SJSA1 (cell line): ENCODE data around the genes BAIAP2 and CEP131.

GRCh38 chr17:81034343-81035772 is at the start of gene BAIAP2:
BAIAP2 (plus strand) TSS chr17:81035151.
- RAMPAGE, long total RNA: start-site peak on the plus strand at chr17:81035144-81035153, 77 and 29 reads in 2 replicates

- RAMPAGE, long total RNA: no peak
These were observed 18.0 kb downstream of the BAIAP2 start for GRCh38 chr17:81052557-81053648.

DNA sequence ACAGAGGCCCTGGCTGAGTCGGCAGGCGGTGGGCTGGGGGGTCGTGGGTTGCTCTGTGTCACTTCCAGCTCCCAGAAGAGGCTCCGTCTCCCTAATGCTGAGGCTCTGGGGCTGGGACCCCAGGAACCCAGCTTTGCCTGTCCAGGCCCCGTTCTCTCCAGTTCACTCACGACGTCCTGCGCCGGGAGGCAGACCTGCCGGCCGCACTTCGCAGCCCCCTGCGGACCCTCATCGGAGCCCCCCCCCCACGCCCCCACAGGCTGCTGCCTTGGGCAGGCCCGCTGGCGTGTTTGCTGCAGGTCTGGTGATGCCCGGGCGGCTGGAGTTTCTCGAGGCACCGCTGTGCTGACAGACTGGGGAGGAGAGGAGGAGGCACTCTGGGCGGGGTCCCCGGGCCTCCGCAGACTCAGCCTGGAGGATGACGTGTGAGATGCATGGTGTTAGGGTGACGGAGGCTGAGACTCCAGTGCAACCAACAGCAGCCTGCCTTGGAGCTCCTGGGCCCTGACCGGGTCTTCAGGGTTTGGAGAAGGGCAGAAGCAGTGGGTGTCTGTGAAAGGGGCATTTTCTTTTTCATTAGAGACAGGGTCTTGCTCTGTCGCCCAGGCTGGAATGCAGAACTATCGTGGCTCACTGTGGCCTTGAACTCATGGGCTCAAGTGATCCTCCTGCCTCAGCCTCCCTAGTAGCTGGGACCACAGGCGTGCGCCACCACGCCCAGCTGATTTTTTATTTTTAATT is 24.1 kb downstream of the BAIAP2 start:
- RAMPAGE, long total RNA: no peak

GRCh38 chr17:81082715-81083710 is 48.1 kb downstream of the BAIAP2 start:
- RAMPAGE, long total RNA: no peak

DNA sequence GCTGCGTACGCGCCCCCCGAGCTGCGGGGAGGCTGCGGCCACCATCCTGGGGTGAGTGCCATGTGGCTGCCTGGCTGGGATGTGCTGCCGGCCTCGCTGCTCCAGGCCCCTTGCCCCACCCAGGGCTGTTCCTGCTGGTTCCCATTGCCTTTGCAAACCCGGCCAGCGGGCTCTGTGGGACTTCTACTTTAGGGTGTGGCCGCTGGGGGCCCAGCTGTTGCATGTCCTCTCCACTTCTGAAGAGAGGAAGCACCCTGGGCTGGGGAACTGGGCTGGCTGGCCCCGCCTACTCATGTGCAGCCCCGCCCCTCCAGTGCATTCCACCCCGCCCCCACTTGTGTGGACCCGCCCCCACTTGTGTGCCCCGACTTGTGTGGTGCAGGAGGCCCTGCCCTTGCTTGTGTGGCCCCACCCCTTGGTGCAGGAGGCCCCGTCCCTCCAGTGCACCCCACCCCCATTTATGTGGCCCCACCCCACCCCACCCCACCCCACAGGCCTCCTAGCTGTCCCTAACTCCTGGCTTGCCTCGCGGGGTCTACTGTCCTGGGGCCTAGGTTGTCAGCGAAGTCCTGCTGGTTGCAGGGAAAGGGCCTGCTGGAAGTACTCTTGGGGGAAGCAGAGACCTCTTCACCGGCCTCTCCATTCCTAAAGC is 55.9 kb downstream of the BAIAP2 start:
- RAMPAGE, long total RNA: no peak

DNA sequence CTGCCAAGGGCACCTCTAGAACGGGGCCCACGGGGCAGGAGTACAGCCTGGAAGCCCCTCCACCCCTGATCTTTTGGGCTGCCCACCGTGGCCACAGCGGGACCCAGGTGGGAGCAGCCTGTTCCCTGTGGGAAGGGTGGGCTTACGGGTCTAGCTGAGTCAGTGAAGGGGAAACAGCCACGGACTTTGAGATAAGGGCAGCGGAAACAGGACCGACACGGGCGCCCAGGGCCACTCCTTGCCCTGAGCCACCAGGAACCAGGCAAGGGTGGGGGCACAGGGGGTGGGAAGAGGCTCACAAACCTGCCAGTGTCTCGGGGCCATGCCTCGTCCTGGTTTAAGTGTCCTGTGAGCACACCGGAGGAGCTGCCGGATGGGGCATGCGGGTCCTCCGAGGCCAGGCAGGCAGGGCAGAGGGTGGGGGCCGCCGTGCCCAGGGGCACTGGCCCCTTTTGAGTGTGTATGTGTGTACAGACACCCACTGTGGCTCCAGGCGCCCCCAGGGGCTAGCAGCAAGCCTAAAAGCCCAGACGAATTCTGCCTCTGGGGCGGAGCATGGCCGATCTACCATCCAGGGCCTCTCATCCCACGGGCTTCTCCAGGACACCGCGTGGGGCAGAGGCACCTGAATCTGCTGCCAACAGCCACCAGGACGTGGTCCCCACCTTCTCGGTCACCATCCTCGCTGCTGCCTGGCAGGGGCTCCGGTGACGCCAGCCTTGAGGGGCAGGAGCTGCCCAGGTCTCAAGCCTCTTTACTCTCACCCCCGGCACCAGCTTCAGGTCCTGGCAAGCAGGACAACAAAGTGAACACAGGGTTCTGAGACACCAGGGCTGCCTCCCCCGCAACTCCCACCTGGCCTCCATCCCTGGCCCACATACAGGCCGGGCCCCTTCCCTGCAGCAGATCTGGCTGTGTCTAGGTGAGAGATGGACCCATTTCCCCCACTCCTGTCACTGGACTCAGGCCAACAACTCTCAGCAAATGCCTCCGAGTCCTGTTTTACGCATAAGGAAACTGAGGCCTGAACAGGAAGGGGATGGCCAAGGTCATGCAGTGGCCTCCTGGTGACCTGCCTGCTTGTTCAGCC is 47.3 kb upstream of the PVALEF start:
- RAMPAGE, long total RNA: no peak

DNA sequence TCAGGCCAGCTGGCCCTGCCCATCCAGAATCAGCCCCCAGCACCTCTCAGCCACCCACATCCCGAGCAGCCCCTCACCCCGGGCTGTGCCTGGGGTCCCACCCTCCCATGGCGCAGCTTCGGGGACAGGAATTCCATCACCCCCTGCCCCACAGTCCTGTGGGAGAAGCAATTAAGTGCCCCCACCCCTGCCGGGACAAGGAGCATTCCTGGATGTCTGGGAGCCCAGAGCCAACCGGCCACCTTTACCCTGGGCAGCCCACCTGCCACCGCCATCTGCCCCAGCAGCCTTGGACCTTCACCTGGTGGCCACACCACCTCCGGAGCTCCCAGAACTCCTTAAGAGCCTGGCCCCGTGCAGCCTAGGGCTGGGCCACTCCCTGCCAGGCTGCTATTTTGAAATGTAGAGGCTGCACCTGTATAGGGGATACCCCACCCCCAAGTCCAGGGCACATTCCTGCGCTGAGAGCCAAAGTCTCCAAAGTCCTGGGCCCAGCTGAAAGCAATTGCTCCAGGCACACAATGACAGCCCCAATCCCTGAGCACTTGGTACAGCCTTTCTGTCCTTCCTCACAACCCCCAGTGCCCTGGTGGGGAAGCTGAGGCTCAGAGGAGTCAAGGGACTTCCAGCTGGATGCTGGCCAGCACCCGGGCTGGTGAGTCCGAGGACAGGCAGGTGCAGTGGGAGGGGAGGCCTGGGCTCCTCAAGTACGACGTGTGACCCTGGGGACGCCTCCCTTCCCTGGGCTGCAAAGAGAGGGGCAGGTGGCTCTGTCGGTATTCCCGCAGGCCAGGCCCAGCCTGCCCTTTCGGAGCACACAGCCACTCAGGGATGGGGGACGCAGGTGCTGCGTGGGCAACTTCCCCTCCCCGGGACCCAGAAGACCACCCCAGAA is 33.4 kb upstream of the PVALEF start:
- RAMPAGE, long total RNA: no peak

GRCh38 chr17:81165599-81166063 is 324 bp downstream of the PVALEF start:
- RAMPAGE, long total RNA: no peak

- RAMPAGE, long total RNA: no peak
These were observed 24.8 kb upstream of the AATK start for GRCh38 chr17:81190409-81191625.

DNA sequence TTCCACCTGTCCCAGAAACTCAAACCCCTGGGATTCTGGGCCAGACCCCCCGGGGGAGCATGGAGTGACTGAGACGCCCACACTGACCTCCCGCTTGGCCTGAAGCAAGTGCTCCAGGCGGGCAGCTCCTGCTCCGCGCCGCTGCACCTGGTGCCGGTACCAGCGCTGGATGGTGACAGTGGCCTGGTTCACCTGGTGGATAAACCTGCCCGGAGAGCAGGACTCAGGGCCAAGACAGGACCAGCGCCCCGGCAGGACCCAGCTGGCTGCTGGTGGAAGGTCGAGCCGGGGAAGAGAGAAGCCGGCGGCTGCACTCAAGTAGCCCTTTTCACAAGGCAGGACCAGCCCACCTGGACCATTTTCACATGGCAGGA is 22.5 kb downstream of the CEP131 start:
- RAMPAGE, long total RNA: no peak

DNA sequence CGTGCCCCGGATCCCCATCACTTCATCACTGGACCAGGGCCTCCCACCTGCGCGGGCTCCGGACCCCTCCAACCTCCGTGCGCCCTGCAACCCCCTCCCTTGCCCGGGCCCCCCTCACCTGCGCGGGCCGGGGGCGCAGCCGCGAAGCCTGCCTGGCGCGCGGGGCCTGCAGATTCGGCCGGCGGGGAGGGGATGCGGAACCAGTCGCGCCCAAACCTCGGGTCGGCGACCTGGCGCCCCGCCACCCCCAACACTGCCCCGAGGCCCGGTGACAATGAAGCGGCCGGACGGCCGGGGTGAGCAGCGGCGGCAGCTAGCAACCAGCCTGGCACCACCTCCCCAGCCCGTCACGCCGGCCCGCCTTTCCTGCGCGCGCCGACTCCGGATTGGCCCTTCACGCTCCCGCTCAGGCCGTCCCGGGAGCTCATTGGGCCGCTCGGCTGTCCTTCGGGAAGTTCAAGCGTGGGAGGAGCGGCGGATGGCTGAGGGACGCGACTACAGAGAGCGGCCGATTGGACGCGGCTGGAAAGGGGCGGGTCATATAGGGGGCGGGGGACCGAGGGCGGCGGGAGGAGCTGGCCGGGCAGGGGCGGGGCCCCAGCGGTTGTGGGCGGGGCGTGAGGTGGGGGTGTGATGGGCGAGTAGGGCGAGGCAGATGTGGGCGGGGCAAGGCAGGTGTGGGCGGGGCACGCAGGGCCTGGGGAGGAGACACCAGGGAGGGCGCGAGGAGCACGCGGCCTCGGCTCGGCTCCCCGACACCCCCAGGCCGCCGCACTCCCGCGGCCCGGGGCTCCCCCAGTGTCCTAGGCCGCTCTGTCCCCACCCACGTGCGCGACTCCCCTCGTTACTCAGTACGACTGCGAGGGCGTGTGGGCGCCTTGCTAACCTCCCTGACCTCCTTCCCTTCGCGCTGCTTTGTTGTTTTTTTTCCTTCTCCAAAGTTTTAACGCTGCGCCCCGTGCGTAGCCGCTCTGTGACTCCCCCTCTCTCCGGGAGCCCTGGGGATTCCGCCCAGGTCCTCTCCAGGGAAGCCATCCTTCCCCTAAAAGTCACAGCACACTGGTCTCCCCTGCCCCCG is at the start of gene CEP131:
Gene CEP131 (minus strand): TSS at position 315 of the 1,078 bp plus-strand sequence.
- RAMPAGE, long total RNA: no peak

DNA sequence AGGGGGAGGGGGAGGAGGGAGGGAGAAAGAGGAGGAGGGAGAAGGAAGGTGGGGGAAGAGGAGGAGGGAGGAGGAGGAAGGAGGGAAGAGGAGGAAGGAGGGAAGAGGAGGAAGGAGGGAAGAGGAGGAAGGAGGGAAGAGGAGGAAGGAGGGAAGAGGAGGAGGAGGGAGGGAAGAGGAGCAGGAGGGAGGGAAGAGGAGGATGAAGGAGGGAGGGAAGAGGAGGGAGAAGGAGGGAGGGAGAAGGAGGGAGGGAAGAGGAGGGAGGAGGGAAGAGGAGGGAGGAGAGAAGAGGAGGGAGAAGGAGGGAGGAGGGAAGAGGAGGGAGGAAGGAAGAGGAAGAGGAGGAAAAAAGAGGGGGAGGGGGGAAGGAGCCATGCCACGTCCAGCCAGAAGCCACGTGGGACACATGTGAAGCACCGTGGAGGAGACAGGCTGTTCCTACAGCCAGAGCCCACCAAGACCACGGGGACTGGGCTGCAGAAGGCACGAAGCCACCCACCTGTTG is 10.1 kb downstream of the NDUFAF8 start:
- RAMPAGE, long total RNA: no peak

DNA sequence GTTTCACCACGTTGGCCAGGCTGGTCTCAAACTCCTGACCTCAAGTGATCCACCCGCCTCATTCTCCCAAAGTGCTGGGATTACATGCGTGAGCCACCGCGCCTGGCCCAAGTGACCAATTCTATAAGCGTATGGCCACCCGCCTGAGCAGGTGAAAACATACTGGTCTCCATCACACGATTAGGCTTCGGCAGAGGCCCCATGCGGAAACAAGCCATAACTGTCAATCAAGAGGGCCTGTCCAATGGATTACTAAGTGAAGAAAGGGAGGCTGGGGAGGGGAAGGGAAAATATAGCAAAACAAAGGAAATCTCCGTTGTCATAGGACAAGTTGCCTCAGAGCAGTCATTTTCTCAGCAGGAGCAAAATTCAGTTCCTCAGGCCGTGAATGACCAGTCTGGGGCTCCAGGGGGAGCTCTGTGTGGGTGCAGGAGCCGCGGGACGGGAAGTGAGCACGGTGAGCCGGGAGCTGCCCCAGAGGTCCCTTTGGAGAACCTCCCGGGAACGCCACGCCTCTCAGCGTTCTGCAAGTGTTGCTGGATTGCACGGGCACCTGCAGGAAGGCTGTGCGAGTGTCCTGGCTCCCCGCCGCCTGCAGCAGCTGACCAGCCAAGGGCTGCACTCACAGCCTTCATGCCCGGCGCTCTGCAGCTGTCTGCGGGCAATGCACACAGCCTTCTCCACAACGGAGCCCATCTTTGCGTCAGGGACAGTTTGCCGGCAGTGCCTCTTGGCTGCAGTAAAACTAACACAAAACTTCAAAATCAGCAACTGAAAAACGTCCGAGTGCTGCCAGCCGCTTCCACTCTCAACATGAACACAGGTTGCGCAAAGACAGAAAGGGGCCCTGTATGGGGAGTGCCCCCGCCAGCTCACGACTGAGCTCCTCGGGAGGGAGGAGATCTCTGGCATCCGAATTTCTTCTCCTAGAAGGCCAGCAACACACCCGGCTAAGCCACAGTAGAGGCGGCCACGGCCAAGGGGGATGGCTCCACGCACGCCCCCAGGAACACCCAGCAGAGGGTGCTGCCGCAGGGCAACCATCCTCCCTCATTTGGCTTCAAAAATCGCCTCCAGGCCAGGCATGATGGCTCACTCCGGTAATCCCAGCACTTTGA is 15.9 kb downstream of the NDUFAF8 start:
- RAMPAGE, long total RNA: no peak

DNA sequence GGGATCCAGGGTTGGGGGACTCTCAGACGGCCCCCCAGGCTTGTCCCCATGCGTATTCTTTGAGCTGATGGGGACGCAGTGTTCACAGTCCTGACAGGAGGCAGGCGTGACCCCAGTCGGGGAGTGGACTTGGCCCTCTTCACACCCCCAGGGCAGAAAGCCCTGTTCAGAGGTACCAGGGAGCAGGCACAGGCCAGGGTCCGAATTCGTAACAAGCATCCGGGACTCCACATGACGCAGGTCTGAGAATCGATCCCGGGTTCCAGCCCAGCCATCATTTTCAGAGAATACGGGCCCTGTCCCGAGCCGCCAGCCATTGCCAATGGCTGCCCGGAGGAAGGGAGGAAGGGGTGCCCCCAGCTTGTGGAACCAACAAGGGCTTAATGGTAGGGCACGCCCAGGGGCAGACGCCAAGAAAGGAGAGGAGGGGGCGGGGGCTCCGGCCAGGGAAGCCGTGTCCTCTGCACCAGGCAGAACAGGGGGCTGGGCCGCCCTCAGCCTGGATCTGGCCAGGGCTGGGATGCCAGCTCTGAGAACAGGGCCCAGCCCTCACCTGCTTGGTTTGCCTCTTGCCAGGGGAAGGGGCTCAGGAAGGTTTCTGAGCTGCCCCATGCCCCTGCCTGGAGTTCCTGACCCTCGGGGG is 35.6 kb upstream of the SLC38A10 start:
- RAMPAGE, long total RNA: no peak

- RAMPAGE, long total RNA: no peak
These were observed 4.2 kb upstream of the BAHCC1 start for GRCh38 chr17:81390746-81391778.

- RAMPAGE, long total RNA: no peak
These were observed 8.5 kb downstream of the BAHCC1 start for GRCh38 chr17:81403460-81404484.

- RAMPAGE, long total RNA: no peak
These were observed 31.7 kb downstream of the BAHCC1 start for GRCh38 chr17:81426820-81427554.

DNA sequence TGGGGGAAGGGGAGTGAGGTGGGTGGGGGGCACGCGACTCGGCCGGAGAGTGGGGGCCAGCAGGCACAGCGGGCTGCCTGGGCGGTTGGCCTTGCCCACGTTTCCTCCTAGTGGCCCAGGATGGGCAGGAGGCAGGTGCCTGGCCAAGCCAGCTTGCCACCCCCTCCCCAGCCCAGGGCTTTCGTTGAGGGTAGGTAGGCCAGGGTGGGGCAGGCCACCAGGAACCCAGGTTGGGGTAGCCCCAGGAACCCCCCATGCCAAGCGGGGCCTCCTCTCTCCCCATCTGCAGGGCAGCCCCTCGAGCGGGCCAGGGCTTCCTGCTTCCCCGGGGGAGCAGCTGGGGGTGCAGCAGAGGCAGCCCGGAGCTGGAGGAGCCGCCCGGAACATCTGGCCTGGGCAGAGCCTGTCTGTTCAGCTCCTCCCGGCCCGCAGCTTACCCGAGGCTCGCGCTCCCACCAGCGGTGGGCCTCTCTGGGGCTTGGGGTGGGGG is 34.4 kb downstream of the BAHCC1 start:
- RAMPAGE, long total RNA: no peak

DNA sequence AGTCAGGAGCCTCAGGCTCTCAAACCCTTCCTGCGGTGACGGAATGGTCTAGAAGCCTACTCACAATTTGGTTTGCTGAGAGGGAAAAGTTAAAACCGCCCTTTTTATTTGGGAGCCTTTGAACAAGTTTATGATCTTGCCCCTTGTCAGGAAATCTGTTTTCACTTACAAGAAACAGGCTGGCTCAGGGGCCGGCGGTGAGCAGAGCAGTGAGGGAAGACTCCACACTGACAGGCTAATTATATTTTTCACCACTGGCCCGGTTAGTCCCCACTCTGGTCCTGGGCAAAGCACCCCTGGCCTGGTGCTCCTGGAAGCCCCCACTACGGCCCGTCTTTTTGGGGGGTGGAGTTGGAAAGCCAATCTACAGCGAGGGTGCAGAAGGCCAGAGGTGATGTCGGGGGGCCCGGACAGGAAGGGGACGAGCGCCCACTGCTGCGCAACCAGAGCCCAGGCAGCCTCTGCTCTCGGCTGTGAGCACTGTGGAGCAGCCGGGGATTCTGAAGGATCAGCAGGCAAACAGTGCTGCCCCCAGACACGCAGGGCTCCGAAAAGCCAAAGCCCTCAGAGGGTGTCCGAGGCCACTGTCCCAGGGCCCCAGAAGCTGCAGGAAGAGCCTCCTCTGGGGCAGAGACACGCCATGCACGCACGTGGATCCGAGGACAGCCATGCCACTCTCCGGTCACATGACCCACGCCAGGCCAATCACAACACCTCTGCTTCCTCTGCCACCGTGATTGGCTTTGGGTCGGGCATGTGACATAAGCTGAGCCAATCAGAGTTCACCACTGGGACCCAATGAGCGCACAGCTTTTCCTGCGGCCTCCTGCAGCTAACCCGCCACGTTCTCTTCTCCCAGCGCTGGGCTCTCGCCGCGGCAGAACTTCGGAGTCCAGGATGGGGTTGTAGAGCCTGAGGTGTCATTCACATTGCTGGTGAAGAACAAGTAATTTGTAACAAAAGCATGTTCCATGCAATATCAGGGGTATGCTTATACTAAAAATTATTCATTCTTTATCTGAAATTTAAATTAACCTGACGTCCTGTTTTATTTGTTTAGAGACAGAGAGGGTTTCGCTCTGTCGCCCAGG is 40.8 kb downstream of the ACTG1 start:
- RAMPAGE, long total RNA: no peak

DNA sequence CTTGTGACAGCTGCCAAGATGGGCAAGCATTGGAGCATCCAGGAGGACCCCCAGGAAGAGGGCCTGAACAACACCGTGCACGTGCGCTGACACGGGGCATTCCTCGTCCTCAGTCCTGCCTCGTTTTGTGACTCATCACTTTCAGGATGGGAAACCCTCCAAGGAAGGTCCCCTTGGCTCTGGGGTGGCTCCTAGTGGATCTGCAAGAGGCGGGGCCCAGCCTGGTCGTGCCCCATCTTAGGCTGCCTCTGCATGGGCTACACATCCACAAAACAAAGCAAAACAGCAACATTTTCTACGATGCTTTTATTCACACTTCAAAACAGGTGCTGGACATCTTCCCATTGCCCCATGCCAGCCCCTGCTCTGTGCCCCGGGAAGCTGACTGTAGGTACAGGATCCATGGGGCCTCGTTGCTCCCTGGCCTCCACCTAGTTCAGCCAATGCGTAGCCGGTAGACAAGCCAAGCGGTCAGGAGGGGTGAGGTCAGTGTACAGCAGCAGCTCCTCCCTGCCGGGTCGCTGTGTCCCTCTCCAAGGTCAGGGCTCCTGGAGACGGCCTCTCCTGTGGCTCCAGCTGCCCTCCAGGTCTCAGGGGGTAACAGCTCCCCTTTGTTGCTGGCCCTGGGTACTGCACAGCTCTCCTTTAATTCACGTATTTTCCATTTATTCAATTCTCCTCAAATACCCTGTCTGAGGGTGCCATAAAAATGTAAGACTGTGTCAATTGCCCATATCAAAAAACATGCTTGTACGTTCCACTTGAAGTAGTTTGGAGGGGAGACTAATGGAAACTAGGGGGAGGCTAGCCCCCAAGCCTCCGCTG is 32.2 kb downstream of the ACTG1 start:
- RAMPAGE, long total RNA: no peak